ENCODE results near the gene P3H2.

- PRO-cap = no peak
- RAMPAGE, long total RNA, 5 experiments = no peak in any of the 5 experiments
- RRBS = no CpG with 5 or more reads among the region's 1 CpG
Measured at GRCh38 chr3:188720555-188721137, 451.1 kb upstream of the TPRG1 start.

DNA sequence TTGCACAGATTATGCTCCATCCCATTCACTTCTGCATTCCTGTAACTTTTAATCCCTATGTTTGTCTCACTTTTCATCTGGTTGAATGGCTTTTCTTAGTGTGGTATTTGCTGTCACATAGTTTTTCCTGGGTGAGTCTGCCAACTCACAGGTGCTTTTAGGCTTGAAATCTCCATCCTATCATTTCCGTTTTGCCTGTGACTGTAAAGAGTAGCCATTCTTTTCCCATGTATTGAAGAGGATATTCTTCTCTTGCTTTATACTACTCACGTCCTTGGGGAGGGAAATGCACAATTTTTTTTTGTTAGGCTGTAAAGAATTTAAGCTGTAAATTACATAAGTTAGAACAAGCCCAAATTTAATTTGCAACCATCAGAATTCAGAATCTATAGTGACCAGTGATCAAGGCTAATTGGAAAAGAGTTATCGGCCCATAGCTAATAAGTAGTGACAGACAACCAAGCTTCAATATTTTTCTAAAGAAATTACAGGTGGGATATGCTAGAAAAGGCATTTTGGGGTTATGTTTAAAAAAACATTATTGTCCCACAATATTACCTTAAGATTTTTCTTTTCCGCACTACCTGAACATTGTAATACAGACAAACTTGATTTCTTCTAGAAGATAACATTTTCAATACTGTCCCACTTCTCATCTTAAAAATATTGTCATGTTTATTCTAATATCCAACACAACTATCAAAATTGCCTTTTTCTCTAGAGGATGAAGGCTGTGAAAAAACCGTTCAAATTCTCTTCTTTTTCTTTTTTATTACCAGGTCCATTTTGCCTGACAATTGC, 296.9 kb upstream of the TPRG1 start:
- PRO-cap = no peak
- RAMPAGE, long total RNA, 5 experiments = start-site peak on the plus strand in 1 of 5 experiments, centred at position 305 of the sequence, 90 reads per replicate
- RRBS = no CpG with 5 or more reads among the region's 5 CpGs

- PRO-cap = bidirectional peak, plus-strand start at chr3:188976128, minus-strand start at chr3:188975827
- RAMPAGE, long total RNA, 5 experiments = no peak in any of the 5 experiments
- RRBS = no CpG with 5 or more reads among the region's 3 CpGs
Measured at GRCh38 chr3:188975663-188975914, 196.2 kb upstream of the TPRG1 start.

- PRO-cap = no peak
- RAMPAGE, long total RNA, 5 experiments = no peak in any of the 5 experiments
- RRBS = no CpG with 5 or more reads among the region's 3 CpGs
Measured at GRCh38 chr3:189100654-189100879, 71.2 kb upstream of the TPRG1 start.

DNA sequence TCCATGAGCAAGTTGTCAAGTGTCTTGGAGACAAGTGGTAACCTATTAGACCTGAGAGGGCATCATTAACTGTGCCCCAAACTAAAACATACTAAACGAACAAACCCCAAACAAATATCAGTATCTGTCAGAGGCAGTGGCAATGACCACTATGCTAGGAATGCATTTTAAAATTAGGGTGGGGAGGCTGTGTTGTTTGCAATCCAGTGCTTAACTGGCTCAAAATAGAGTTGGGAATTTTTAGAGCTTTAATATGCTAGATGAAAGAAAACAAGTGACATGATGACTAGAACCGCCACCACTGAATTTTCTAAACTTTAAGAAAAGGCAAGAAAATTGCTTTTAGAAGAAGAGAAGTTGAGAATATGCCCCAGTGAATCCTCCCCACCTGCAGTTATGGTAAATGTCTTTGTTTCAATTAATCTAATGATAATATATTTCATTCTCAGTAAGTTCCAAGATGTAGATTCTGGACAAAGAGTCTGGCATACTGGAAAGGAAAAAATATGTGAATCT, 51.7 kb upstream of the TPRG1 start:
- PRO-cap = no peak
- RAMPAGE, long total RNA, 5 experiments = no peak in any of the 5 experiments
- RRBS = no CpG with 5 or more reads among the region's 2 CpGs

GRCh38 chr3:189270135-189270862, 98.5 kb downstream of the TPRG1 start:
- PRO-cap = no peak
- RAMPAGE, long total RNA, 5 experiments = no peak in any of the 5 experiments
- RRBS = no CpG with 5 or more reads among the region's 6 CpGs

GRCh38 chr3:189490310-189490689, 140.9 kb upstream of the TP63 start:
- PRO-cap = no peak
- RAMPAGE, long total RNA, 5 experiments = no peak in any of the 5 experiments
- RRBS = no CpG with 5 or more reads among the region's 1 CpG

DNA sequence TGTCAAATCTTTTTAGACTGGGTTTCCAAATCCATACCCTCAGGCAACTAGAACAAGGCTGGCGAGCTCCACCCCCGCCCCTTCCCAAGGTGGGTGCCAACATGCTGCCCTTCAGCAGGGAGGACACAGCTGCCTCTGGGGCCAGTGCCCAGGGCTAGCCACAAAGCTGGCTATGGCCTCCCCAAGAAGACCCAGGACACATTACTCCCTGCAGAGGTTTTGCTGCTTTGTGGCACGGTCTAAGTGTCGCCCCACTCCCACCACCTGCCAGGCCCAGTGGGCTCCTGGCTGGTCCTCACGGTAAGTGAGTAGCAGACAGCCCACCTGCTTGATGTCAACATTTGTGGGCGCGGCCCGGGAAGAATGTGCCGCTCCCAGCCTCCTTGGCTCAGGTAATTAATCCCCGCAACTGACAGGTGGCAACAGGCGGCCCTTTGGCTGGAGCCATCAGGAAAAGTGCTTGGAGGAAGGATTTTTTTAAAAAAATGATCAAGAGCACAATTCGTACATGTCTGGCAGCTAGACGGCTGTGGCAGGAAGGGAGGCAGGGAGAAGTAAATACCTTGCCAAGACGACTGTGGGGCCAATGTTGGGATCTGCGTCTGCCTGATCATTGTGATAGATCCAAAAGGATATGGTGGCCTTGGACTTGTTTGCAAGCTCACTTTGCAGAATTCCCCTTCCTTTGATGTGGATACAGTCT, 212.0 kb downstream of the TP63 start:
- PRO-cap = no peak
- RAMPAGE, long total RNA, 5 experiments = no peak in any of the 5 experiments
- RRBS = no CpG with 5 or more reads among the region's 15 CpGs

DNA sequence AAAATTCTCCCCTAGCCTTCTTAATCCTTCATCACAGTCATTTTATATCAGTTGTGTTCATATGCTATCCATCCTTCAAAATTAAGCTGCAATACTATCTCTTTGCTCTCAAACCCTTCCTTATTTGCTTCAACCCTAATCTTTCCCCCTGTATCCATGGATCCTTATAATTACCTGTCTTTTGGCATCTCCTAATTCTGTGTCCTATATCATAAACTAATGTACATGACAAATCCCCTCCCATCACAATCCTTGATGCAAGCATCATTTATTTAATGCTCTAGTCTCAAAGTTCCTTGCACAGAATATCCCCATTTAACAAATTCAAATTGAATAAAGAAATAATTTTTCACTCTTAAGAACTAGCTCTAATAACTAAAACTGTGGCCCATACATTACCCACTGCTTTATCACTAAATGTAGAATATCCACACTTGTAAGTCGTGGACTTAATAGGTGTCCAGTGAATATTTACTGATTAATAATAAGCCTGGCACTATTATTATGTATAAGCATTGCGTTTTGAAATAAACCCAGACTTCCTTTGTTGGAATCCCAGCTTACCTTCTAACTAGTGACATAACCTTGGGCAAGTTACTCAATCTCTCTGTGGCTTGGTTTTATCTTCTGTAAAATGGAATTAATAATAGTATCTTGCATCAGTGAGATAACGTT, 58.5 kb downstream of the P3H2 start:
- PRO-cap = no peak
- RAMPAGE, long total RNA, 5 experiments = start-site peak on the minus strand in 1 of 5 experiments, centred at position 303 of the sequence, 18 reads per replicate
- RRBS = no CpG with 5 or more reads among the region's 3 CpGs

DNA sequence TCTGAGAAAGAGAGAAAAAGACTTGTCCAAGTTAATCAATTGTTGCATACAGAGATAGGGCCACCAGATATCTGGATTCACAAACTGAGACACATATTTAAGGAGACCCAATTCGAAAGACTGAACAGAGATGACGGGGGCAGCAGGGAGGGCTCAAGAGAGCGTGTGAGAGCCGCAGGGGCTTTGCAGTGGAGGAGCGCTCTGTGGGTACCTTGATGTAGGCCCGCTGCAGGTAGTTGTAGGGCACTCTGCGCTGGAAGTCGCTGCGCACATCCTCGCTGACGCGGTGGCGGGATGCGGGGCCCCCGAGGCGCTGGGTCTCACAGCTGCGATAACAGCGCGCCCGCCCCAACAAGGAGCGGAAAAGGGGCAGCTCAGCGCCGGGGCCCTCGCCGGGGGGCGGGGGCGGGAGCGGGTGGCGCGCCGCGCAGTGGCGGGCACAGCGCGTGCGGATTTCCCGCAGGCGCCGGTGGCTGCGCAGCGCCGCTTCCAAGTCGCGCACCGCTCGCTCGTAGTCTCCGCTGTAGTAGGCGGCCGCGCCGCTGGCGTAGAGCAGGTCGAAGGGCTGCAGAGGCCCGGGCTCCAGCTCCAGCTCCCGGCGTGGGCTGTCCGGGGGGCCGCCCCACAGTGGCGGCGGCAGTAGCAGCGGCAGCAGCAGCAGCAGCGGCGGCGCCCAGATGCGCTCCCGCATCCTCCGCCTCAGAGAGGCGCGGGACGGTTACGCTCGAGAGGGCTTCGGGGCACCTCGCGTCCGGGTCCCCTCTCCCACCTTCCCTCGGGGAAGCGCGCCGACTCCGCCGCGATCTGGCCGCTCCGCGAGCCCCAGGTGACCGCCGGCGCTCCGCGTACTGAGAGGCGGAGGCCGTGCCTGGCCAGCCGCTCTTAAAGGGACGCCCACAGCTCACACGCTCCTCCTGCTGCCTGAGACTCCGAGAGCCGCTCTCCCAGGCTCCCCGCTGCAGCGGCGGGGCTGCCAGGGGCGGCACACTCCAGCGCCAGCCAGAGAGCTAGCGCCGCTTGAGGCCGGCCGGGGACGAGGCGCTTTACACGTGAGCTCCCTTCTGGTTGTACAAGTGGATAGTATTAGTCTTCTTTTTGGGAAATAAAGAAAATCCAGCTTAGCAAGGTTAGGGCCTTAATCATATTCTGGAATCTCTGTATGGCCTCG, at the start of gene P3H2:
Gene P3H2 (minus strand): TSS at position 857 of the 1,168 bp plus-strand sequence.
- PRO-cap = bidirectional peak, plus-strand start at position 628 of the sequence, minus-strand start at position 520 of the sequence; bidirectional peak, plus-strand start at position 911 of the sequence, minus-strand start at position 847 of the sequence
- RAMPAGE, long total RNA, 5 experiments = start-site peak on the plus strand in 1 of 5 experiments, centred at position 912 of the sequence, 7 reads per replicate; start-site peak on the minus strand in 4 of 5 experiments, centred at positions 302 to 843 of the sequence, 12 to 37 reads per replicate
- RRBS = 2% methylated on average over 33 of the region's 112 CpGs

- PRO-cap = no peak
- RAMPAGE, long total RNA, 5 experiments = no peak in any of the 5 experiments
- RRBS = no CpG with 5 or more reads among the region's 3 CpGs
Measured at GRCh38 chr3:190317526-190318575, 4.4 kb downstream of the CLDN1 start.

DNA sequence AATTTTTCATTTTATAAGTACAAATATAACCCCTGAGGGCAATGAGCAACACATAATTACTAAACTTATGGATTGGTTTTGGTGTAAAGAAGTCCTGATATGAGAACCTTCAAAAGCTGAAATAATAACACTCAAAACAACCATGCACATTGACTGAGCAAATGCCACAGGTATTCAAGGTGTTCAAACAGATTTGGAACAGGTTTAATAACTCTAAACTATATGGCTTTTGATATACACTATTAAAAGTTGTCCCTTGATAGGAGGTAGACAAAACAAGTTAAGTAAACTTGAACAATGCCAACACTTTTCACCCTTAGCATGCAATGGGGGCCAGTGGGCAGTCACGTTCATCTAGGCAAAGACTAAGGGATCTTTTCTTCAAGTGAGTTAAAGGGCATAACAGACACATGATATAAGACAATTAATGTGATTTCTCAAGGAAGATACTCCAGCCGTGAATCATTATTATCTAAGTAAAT, 1.8 kb downstream of the CLDN1 start:
- PRO-cap = no peak
- RAMPAGE, long total RNA, 5 experiments = no peak in any of the 5 experiments
- RRBS = no CpG with 5 or more reads among the region's 2 CpGs

DNA sequence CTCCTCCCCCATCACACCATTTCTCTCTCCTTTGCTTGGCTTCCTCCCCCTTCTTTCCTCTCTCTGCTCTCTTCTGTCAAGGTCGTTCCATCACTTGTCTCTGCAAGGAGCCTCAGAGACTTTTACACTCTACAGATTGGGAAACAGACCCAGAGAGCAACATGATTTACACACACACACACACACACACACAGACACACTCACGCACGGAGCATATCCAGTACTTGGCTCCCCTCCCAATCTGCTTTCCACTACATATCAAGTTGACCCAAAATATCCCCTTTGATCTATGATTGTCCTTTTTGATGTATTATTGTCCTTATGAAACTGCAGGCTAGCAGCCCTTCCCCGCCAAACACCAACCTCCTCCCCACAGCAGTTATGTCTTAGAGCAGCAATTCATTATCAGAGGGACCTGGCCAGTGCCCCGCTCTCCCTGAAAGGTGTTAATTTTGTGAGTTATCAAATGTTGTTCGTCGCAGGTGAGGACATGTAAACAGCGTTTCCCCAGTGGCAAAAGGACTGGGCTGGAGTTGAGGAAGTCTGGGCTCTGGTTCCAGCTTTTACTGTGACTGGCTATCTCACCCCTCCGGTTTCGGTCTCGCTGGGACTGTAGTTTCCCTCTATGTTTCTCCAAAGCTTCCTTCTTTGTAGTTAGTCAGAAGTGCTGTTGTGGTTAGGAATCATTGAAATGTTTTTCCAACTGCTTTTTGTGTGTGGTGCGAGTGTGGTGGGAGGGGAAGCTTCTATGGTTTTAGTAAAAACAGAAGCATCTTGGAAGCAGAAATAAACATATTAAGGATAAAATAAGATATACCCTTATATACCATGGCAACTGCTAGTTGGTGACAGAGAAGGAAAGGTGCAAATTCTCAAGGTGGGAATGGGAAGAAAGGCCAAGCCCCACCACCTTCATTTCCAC, 851 bp upstream of the CLDN1 start:
- PRO-cap = no peak
- RAMPAGE, long total RNA, 5 experiments = no peak in any of the 5 experiments
- RRBS = no CpG with 5 or more reads among the region's 12 CpGs

- PRO-cap = no peak
- RAMPAGE, long total RNA, 5 experiments = no peak in any of the 5 experiments
- RRBS = no CpG with 5 or more reads among the region's 4 CpGs
Measured at GRCh38 chr3:190345873-190346300, 23.6 kb upstream of the CLDN1 start.

GRCh38 chr3:190491466-190492087, 22.3 kb upstream of the IL1RAP start:
- PRO-cap = no peak
- RAMPAGE, long total RNA, 5 experiments = no peak in any of the 5 experiments
- RRBS = no CpG with 5 or more reads among the region's 5 CpGs

DNA sequence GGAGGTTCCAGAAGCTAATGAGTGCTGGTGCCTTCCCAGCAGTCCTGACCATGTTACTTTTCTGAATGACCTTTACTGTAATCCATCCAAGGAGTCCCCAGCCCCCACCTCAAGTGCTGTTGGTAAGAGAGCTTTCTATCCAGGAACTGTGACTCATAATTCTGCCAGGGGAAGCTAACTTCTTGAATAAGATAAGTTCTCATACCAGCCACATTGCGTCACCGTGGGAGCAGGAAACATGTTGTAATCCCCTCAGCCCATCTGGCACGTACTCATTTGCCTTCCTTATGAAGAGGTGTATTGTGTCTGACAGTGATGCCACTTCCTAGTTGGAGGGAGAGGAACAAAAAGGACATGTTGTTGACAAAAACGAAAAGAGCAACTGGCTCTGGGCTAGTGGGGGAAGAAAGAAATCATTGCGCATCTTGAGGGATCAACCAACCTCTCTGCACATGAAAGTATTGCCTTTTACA, 52.5 kb downstream of the IL1RAP start:
- PRO-cap = no peak
- RAMPAGE, long total RNA, 5 experiments = no peak in any of the 5 experiments
- RRBS = no CpG with 5 or more reads among the region's 5 CpGs

DNA sequence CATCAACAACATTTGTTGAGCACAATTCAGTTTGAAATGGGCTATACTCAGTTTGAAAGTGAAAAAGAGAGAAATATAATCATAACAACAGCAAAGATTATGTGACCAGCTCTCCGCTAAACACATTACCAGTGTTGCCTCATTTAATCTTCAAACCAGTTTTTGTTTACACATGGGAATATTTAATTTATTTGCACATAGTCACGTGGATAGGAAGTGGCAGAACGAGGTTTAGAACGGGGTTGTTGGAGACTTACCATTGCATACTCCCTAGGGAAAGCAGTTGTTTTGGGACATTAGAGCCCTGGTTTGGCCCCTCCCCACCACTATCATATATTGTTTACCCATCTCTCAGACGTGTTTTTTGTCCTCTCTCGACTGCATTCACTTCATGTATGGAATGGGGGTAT, 77.2 kb downstream of the IL1RAP start:
- PRO-cap = no peak
- RAMPAGE, long total RNA, 5 experiments = no peak in any of the 5 experiments
- RRBS = no CpG with 5 or more reads among the region's 6 CpGs

DNA sequence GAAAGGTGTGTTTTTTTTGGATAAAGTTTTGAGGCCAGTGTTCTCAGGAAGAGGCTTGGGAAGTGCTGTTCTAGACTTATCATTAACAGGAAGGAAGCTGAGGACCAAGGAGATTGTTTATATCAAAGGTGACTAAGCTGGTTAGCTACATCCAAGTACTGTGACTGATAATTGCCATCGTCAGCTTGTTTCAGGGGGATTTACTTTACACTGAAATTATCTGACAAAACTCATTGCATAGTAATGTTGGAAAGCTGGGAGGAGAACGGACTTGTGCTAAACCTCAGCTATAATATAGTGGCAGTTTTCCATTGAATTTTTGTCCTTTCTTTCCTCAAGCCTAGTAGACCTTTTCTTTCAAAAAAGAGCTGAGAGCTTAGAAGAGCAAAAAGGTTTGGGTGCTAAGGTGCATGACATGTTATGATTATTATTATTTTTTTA, 36.4 kb upstream of the UTS2B start:
- PRO-cap = no peak
- RAMPAGE, long total RNA, 5 experiments = no peak in any of the 5 experiments
- RRBS = no CpG with 5 or more reads among the region's 2 CpGs

- PRO-cap = no peak
- RAMPAGE, long total RNA, 5 experiments = no peak in any of the 5 experiments
- RRBS = no CpG with 5 or more reads among the region's 10 CpGs
Measured at GRCh38 chr3:191425075-191425628, 35.8 kb upstream of the PYDC2 start.

DNA sequence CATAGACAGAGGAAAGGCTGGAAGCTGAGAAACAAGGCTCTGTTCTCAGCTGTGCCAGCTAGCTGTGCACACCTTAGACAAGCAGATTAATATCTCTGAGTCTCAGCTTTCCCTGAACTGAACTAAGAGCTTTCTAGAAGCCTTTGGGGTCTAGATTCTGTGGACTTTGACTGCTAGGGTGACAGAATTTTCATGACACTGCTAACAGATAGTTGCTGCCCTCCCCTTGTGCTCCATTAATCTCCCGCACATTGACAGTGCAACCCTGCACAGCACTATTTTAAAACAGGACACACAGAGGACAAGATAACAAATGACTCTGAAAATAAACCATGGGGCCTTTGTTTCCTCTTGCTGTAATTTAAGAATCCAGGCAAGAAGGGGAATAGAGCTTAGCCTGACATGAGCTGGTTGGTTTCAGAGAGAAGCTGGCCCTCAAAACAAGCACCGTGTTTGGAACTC, 67.5 kb downstream of the ATP13A5 start:
- PRO-cap = no peak
- RAMPAGE, long total RNA, 5 experiments = no peak in any of the 5 experiments
- RRBS = no CpG with 5 or more reads among the region's 2 CpGs

Data from stomach (tissue), 7 donors.